Melanocyte of skin (primary cell): ENCODE measurements around a stretch of chr7.

DNA sequence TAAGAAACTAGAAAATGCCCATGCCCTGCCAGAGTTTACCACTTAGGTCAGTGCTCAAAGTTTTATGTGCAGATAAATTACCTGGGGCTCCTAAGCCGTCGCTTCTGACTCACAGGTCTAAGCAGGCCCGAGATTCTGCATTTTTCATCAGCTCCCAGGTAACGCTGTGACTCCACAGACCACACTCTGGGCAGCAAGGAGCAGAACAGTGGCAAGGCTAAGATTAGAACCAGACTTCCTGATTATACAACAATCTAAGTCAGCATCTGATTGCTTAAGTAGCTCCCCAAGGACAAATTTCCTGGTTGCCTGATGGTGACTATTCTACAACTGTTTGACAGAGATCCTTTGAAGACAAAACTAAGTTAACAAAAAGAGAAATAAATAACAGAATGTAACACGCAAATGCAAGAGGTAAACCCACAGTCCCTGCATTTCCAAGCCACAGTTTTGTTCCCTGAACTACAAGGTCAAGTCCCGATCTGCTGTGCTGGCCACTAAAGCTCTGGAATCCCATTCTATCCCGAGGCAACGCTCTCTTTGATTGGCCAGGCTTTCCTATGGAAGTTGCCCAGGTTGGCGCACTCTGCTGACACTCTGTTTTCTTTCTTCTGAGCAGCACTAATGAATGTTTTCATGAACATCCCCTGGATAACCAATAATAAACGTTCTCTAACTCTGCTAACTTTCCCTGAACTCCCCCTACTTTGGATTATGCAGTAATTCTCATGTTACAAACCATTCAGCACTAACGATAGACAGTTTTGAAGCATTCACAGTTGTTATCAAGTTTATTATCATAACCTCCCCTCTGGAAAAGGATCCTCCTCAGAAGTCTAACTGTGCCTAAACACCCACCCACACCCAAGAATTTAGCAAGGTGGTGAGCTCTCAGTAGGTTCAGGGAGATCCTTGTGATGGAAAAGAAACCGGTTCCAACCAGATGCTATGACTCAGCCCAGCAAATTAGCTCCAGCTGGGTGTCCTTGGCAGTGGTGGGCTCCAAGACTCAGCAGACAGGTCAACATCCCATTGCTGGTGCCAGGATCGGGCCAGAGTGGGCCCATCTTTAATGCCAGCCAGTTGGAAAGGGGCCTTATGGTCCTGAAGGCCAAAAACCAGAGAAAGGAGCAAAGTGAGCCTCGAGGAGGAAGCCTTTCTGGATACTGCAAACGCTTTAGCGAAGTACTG lies 68.7 kb downstream of the CREB3L2 start:
- CAGE, long polyA plus RNA, 2 experiments: no peak in any of the 2 experiments

DNA sequence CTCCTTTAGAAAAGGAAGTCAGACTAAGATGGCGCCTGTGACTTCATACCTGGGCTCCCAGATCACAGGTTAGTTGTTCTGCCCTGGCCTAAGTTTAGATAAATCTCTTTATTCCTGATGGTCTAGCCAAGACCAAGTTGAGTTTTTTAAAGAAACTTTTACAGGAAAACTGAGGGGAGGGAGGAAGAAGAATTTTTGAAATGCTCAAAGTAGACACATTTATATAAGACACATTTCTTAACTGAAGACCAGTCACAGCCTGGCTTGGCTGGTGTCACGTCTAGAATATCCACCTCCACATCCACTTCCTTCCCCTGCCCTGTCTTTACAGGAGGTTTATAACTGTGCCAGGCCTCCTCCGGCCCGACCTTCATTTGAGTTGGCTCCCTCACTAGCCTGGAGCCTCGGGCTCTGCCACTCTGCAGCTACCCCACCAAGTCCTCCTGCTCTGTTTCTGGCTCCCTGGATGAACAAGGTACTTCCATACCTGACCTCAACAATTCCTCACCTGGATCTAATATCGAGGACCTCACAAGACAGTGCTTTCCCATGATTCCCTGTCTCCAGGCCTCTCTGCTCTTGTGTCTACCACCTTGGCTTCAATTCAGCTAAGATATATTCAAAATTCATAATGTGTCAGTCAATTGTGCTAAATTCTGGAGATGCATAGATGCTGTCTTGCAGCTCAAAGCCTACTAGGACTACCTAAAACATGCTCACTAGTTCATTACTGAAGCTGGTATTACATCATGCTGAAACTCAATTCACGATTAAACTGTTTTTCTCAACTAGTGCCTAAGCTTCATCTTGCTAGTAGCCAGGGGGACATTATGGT lies 54.1 kb downstream of the CREB3L2 start:
- CAGE, long polyA plus RNA, 2 experiments: no peak in any of the 2 experiments

DNA sequence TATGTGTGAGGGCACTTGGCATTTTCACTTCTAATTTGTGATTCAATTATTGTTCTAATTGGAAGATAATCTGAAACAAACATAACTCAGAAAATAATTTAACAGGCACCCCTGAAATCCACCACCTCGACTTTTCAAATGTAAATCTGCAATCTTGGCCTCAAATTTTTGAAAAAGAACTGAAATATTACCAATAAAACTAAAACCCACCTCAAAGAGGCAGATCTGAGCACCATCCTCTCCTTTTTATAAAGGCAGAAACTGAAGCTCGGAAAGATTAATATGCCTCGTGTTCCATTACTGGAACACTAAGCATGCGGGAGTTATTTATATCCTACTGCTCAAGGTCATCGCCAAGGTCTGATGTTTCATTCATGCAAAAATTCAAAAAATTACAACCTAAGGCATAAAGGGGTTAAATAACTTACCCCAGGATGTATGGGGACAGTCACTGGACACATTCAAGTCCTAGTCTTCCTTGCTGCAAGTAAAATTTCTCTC lies 46.4 kb downstream of the CREB3L2 start:
- CAGE, long polyA plus RNA, 2 experiments: no peak in any of the 2 experiments

GRCh38 chr7:137966848-137968145 lies 34.6 kb downstream of the CREB3L2 start:
- CAGE, long polyA plus RNA, 2 experiments: no peak in any of the 2 experiments

GRCh38 chr7:137992244-137993375 lies 9.3 kb downstream of the CREB3L2 start:
- CAGE, long polyA plus RNA, 2 experiments: no peak in any of the 2 experiments

DNA sequence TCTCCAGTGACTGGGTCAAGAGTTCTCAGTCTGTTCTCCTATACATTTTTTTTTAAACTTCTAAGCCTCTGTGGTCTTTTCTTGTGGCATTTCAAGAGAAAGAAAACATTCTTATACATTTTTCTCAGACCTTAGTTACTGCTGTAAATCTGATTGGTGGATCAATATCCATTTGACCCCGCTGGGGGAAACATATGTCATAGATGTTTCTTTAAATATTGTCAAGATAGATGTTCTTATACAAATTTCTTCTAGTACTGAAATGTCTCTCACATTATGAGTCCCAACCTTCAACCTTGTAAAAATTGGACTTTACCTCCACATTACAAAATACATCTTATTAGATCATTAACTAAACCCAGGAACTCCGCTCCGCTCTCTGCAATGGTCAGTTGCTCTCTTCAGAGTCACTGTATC lies 8.6 kb upstream of the AKR1D1 start:
- CAGE, long polyA plus RNA, 2 experiments: no peak in any of the 2 experiments

GRCh38 chr7:138563712-138564094 lies 103.6 kb downstream of the TRIM24 start:
- CAGE, long polyA plus RNA, 2 experiments: no peak in any of the 2 experiments

- CAGE, long polyA plus RNA, 2 experiments: no peak in any of the 2 experiments
Observed at GRCh38 chr7:139076910-139077232, 32.6 kb downstream of the ZC3HAV1 start.

GRCh38 chr7:139133265-139133558 lies 366 bp upstream of the TTC26 start:
- CAGE, long polyA plus RNA, 2 experiments: no peak in any of the 2 experiments

DNA sequence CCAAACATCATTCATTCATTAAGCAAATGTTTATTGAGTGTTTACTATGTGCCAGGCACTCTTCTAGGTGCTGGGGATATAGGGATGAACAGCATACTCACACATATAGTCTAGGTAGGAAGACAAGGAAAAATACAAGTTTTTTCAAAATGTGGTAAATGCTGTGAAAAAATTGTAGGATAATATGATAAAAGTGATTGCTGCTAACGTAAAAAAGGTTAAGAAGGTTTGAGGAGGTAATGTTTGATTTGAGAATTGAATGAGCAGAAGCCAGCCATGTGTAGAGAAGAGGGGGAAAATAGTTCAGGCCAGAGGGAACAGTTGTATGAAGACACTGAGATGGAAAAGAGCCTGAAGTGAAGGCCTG lies 53.1 kb upstream of the FMC1 start:
- CAGE, long polyA plus RNA, 2 experiments: no peak in any of the 2 experiments

DNA sequence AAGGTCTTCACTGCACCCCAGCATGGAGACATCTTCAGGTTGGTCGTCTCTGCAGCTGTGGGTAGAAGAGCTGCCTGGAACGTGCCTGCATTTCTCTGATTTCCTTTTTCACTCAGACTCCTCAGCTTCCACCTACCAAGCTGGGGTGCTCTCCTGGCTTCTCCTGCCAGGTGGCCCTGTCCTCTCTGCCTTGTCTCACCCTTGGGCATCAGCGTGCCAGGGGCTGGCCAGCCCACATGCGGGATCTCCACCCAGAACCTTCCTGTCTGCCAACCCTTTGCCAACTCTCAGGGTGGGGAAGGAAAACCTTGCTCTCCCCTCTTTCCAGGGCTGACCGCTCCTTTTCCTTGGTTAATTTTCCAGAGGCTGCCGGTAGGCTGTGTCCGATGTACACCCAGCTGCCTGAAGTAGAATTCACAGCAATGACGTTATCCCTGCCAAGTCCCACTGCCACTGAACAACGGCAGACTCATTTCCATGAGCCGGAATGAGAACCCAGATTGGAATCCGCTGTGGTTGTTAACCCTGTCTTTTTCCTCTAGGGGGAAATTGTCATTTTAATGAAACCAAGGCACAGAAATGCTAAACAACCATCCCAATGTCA lies 30.6 kb downstream of the KLRG2 start:
- CAGE, long polyA plus RNA, 2 experiments: no peak in any of the 2 experiments

DNA sequence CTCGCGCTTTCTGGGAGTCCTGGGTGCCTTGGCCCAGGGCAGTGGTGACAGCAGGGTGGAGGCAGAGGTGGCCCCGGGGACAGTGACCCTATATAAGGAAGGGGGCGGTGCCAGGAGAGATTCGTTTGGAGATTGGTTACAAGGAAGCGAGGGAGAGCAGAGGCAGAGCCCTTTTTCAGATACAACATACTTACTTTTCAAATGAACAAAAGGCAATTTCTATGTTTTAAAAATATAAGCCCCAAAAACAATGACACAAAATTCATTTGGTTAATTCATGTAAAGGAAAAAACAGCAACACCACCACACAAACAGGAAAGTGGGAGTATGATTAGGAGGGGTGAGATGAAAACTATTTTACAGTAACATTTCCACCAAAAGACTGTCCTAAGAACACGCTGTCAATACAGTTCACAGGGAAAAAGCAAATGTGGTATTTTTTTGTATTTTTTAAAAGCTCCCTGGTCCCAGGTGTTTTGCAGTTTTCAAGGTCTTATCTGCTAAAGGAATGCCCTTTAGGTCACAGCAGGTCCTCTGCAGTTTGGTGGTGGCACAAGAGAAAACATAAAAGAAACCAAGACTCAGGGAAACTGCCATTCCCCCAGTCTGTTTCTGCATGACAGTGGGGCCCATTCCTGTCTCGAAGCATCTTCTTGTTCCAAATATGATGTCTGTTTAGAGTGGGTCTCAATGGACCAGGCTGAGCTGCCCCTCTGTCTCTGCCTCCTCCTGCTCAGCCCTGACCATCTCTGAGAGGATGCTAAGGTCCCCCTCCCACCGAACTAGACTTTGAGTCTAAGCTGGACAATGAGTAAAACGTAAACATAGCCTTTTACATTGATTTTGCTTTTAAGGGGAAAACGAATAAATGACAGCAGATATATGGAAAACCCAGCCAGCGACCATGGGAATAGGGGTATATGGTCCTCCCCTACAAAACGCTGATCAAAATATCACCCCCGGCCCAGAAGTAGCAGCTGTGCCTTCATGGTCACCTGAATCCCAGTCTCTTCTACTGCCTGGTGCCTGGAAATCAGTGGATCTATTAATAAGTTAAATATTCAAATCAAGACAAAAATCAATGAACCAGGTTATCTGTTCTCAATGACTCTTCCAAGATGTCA lies 40.2 kb downstream of the CLEC2L start:
- CAGE, long polyA plus RNA, 2 experiments: no peak in any of the 2 experiments

GRCh38 chr7:139565386-139566281 lies 42.1 kb downstream of the CLEC2L start:
- CAGE, long polyA plus RNA, 2 experiments: no peak in any of the 2 experiments

DNA sequence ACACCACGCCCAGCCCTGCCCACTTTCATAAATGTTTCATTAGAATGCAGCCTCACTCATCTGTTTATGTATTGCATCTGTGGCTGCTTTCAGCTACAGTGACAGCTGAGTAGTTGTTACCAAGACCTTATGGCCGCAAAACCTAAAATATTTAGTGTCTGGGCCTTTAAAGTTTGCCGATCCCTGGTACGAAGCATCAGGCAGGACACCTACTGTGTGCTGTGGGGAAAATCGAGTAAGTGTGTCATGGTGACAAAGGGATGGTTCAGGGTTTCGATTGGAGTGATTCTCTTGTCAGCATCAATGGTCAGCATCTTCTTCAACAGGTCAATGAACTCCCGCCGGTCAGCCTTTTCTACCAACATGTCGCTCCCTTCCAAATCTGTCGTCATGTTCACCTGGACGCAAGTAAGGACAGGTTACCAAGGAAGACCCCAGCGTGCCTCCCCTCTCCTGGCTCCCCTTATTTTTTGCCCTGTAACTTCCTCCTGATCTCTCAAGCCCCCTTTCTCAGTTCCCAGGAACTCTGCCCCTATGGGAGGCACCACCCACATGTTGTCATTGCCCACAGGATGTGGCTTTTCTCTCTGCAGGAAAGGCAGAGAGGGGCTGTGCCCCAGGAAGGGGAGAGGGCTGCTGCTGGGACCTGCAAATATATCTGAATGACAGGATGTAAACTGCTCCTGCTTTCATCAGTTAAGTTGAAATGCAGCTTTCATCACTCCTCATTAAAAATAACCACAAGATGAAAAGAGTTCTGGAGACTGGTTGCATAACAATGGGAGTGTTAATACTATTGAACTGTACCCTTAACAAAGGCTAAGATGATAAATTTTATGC lies 103.1 kb downstream of the CLEC2L start:
- CAGE, long polyA plus RNA, 2 experiments: no peak in any of the 2 experiments

GRCh38 chr7:139660498-139660918 lies 117.3 kb downstream of the HIPK2 start:
- CAGE, long polyA plus RNA, 2 experiments: no peak in any of the 2 experiments

GRCh38 chr7:139680624-139681356 lies 97.0 kb downstream of the HIPK2 start:
- CAGE, long polyA plus RNA, 2 experiments: no peak in any of the 2 experiments

DNA sequence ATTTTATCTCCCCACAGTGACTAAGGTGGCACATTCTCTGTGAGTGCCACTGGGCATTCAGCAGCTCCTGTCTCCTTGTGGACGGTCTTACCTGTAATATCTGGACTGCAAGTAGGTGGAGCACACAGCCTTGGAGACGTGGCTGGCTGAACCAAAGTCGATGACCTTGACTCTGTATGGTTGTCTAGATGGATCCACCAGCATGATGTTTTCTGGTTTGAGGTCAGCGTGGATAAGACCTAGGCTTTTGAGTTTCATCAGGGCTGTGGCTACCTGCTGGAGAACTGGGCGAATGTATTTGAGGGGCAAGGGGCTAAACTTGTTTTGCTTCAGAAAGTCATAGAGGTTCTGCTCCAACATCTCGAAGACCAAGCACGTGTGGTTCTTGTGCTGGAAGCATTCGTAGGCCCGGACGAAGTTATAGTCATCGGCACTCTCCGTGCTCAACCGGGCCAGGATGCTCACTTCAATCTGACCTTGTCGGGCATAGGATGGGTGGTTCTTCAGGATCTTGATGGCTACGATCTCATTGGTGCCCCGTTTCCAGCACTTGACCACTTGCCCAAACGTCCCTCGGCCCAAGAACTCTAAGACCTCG lies 61.9 kb downstream of the HIPK2 start:
- CAGE, long polyA plus RNA, 2 experiments: no peak in any of the 2 experiments

GRCh38 chr7:139748130-139748529 lies 29.7 kb downstream of the HIPK2 start:
- CAGE, long polyA plus RNA, 2 experiments: no peak in any of the 2 experiments

- CAGE, long polyA plus RNA, 2 experiments: no peak in any of the 2 experiments
Observed at GRCh38 chr7:139791166-139792001, 13.6 kb upstream of the HIPK2 start.

DNA sequence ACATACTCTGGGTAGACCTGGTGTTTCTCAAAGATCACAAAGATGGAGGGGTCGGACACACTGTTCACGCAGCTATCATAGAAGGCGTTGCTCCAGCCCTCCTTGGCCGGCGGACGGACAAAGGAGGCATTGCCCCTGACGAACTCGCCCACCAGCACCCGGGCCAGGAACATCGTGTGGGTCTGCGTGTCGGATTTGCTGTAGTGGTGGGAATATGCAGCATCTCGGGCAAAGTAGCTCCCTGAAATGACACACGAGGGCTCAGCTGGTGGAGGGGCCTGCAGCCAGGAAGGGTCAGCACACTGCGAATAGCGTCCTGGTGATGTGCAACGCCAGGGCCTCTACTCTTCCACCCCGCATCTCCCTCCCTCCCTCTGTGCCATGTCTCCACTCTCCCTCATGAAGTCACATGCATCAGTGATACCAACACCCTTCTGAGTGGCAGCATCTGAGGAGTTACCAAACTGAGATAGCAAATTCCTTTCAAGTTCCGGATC lies 38.1 kb downstream of the PARP12 start:
- CAGE, long polyA plus RNA, 2 experiments: no peak in any of the 2 experiments